ENCODE data around the gene GSDME.

DNA sequence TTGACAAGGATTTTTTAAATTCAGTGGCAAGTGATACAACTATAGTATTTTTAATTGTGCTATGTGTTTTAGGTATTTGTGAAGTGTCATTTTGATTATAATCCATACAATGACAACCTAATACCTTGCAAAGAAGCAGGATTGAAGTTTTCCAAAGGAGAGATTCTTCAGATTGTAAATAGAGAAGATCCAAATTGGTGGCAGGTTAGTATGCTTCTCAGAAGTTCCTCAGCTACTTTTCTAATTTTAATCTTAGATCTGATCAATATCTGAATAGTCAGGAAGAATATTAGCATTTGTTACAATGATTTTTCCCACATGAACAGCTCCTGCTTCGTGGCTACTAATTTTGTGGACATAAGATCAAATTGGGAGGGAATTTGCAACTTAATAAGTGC, 90.3 kb downstream of the PALS2 start:
- PRO-cap, 2 experiments: no peak in any of the 2 experiments

GRCh38 chr7:24688491-24689131, 68.7 kb downstream of the GSDME start:
- PRO-cap, 2 experiments: no peak in any of the 2 experiments

DNA sequence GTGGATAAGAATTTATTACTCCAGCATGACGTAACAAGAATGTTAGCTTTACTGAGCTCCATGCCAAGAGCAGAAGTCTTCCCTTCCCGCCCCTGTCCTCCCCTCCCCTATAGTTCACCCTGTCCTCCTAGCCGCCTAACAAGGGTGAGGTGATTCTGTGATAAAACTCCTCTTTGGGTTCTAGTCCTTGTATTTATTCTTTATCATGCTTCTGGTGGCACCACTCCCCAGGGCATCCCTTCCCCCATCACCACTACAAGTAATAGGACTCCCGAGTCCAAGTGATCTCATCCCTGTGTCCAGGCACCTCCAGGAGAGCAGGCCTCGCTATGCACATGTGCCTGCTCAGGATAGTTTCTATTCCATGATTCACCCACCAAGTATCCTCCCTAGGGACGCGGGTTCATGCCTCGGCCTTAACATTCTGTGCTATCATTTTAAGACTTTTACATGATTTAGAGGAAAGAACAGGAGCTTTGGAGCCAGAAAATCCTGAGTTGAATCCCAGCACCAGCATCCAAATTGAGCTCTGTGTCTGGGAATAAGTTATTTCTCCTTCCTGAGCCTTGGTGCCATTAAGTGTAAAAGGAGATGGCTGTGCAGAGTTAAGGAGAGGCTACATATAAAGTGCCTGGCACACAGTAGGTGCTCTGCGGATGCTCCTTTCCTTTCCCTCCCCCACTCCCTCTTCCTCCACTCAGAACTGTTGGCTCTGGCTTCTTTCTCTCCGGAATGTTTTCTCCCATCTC, 15.3 kb downstream of the GSDME start:
- PRO-cap, 2 experiments: no peak in any of the 2 experiments

DNA sequence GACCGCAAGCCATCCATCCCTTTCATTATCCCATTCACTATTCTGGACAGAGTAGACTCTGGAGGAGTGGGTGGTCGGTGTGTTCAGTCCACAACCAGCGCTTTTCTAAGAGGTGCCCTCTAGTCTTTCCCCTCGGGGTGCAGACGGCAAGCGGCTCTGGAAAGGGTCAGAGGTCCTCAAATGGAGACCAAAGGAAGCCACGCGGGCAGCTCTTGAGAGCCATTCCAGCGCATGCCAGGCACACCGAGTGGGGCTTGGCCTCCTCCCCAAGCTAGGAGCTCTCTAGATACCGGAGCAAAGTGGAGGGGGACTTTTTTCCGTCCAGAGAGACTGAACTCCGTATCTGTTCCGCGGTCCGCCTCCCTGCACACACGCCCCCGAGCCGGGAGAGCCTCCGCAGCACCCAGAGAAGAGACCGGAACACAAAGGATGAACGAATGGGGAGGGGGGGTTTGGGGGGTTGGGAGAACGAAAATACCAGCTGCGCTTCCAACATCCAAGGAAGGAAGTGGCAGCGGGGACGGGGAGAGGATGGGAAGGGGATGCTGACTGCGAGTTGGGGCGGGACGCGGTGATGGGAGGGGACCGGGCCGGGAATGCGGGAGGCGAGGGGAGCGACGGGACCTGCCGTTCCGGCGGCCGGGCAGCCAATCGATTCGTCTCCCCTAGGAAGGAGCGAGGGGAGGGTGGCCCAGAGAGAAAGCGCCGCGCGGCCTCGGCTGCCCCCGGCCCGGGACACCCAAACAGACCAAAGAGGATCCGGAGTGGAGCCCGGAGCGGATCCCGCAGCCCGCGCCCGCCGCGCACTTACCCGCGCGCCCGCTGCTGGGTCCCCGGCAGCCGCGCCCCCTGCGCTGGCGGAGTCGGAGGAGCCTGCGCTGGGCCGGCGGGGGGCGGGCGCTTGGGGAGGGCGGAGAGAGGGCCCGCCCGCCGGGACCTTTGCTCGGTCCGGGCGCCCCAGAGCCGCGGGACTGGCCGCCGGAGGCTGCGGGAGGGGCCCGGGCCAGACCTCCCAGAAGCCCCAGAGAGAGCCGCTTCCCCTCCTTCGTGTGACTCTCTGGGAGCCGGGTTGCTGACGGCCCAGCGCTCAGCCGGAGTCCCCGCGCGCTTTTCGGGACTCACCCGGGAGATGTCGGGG, at the start of gene GSDME:
Gene GSDME, minus strand, starts transcription at position 880 of the 1,138 bp plus-strand sequence.
- PRO-cap, 2 experiments: peak in 2 of 2 experiments; most common plus-strand start position 1,052 of the sequence (in 2); most common minus-strand start position 510 of the sequence (in 1)

GRCh38 chr7:24899503-24900362, 80.2 kb downstream of the OSBPL3 start:
- PRO-cap, 2 experiments: no peak in any of the 2 experiments

GRCh38 chr7:25028299-25029041, 48.5 kb upstream of the OSBPL3 start:
- PRO-cap, 2 experiments: no peak in any of the 2 experiments

GRCh38 chr7:25119855-25120369, 5.1 kb downstream of the CYCS start:
- PRO-cap, 2 experiments: no peak in any of the 2 experiments

DNA sequence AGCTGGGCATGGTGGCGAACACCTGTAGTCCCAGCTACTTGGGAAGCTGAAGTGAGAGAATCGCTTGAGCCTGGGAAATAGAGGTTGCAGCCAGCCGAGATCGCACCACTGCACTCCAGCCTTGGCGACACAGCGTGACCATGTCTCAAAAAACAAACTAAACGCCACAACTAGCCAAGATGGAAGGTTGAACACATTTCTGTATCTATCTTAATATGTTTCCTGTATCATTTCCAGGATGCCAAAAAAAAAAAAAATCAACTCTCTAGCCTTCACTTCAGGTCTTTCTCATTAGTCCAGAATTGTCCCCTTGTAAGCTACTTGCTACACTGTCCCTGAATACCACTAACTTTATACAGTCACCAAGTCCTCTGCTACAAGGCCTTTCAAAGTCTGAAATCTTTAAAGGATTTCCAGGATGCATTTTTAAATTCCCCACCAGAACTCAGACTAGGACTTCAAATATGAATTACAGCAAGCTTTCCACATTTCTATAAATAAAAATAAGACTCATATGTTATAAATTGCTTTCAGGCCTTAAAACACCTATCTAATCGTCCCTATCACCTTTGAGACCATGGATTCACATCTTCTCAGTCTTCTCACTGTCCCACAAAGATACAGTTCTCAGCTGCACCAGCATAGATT, 3.2 kb downstream of the CYCS start:
- PRO-cap, 2 experiments: no peak in any of the 2 experiments

GRCh38 chr7:25408326-25408598, 180.0 kb upstream of the NPVF start:
- PRO-cap, 2 experiments: no peak in any of the 2 experiments

DNA sequence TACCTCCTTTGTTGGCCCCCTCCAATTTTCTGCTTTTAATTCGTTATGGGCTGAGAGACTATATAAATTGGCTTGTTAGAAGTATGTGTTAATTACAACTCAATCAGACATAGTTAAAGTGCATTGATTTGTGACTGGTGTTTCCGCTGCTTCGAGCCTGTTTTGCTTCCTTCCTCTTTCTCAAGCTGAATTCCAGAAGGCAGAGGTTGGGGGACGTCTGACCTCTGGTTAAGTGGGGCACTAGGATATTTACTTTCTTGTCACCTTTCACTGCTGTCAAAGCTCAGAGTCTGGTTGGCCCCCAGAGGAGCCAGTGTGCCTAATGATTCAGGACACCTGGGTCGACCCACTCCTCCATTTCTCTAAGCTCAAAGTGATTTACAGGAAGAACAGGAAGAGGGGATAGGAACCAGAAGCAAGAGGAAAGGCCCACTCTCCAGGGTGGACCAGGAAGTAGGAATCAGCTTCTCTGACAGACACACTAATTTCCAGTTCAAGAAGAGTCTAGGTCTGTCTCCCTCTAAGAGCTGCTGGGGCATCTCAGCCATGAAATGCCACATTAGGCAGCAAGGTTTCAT, 397.1 kb upstream of the NPVF start:
- PRO-cap, 2 experiments: no peak in any of the 2 experiments

GRCh38 chr7:25752857-25753945, 398.8 kb upstream of the NFE2L3 start:
- PRO-cap, 2 experiments: no peak in any of the 2 experiments

- PRO-cap, 2 experiments: no peak in any of the 2 experiments
These were observed 311.7 kb upstream of the NFE2L3 start for GRCh38 chr7:25840194-25840841.

- PRO-cap, 2 experiments: no peak in any of the 2 experiments
These were observed 289.4 kb upstream of the NFE2L3 start for GRCh38 chr7:25862510-25863115.

- PRO-cap, 2 experiments: no peak in any of the 2 experiments
These were observed 257.7 kb upstream of the NFE2L3 start for GRCh38 chr7:25894293-25894756.

GRCh38 chr7:25950898-25951790, 200.9 kb upstream of the NFE2L3 start:
- PRO-cap, 2 experiments: peak in 2 of 2 experiments; most common plus-strand start chr7:25951245 (in 1); most common minus-strand start chr7:25951150 (in 1)

- PRO-cap, 2 experiments: no peak in any of the 2 experiments
These were observed 73.1 kb upstream of the NFE2L3 start for GRCh38 chr7:26078739-26079458.

DNA sequence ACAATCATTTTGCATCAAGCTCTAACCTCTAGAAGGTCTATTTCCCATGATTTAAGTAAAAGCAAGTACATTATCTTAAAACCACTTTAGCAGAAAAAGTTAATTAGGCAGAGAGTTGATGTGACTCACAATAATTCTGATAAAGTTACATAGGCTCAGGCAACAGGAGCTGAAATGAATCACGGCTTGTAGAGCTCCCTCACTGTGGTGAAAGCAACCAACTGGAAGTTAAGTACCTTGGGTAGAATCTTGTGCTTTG, 68.9 kb upstream of the NFE2L3 start:
- PRO-cap, 2 experiments: no peak in any of the 2 experiments

- PRO-cap, 2 experiments: no peak in any of the 2 experiments
These were observed 7.3 kb downstream of the HNRNPA2B1 start for GRCh38 chr7:26193156-26193705.

DNA sequence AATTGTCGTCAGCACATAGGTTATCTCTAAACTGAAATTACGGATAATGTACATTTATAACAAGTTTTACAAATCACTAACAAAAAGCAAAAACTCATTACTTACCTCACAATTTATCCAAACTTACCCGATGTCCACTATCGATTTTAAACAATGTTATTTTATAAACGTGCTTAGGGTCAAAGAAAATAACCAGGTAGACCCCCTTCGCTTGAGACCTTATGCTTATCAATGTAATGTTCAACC, 1.5 kb downstream of the HNRNPA2B1 start:
- PRO-cap, 2 experiments: no peak in any of the 2 experiments

DNA sequence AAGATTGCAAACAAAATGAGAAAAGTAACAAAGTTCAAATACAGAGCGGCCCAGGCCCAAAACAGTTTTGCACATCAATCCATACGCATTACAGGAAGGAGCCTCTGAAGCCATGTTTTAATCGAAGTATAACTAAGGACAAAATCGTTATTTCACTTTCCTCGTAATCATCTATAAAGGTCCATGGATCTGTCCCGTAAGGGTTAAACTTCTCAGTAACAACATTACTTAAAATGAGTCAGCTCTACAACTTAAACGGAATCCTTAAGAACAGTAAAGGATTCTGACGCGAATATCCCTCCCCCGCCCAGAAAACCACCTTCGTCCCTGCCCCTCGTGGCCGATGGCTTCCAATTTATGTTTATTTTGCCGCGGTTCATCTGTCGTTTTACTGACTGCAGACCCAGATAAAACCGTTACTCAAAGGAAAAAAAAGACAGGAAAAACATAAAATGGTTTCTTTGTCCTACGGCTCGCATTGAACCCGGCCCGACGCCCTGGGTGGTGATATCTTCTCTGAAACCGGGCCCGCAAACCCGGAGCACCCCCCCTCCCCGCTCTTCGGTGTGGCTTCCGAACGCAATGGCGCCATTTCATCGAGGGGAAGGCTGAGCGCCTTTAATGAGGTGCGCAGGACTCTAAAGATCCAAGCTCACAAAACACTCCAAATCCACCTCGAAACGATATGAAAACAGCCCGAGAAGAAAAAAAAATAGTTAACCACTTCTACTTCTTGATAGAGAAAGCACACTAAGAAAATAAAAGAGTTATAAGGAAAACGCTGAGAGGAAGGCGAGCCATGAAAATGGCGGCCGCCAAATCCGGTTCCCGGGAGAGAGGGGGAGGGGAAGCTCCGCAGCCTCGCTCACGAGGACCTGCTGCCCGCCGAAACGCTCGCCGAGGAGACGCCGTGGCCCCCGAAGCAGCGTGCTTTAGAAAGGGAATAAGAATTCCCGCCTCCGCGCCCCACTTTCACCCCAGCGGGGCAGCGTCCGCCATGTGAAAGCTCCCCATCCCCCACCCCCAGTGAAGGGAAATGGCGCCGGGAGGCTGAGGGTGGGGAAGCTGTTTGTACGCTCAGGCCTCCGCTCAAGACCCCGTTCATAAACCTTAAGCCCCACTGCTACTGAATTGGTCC, 847 bp downstream of the HNRNPA2B1 start:
- PRO-cap, 2 experiments: peak in 2 of 2 experiments; most common plus-strand start position 596 of the sequence (in 2); most common minus-strand start position 1,028 of the sequence (in 2)